ENCODE data around the genes WDR77 and KCND3.

DNA sequence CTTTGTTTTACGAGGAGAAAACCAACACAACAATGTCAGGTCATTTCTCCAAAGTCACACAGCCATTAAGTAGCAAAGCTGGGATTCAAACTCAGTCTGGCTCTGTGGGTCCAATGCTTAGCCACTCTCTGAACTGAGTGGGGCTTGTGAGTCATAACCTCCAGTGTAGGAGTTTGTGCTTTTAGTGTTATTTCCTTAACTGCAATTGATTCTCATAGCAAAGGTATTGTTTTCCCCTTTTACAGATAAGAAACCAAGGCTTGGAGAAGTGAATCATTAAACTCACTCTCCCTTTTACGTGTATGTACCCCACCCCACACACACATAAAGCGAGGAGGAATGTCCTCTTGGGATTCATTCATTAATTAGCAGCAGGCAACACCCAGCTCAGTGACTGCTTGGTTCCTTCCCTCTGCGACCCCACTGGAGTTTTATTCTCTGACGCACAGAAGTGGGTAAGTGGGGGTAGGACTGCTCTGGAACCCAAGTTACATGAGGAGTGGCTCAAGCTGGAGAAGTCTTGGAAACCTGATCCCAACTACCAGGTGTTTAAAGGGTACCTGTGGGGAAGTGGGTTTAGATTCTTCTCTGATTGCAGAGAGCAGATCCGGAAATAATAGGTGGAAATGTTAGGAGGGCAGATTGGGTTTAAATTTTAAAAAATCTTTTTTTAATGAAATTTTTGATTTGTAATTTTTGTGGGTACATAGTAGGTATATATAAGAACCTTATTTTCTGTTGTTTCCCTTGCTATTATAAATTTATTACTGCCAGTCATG lies 26.3 kb downstream of the KCNC4 start:
- RRBS: no CpG with 5 or more reads among the region's 6 CpGs

DNA sequence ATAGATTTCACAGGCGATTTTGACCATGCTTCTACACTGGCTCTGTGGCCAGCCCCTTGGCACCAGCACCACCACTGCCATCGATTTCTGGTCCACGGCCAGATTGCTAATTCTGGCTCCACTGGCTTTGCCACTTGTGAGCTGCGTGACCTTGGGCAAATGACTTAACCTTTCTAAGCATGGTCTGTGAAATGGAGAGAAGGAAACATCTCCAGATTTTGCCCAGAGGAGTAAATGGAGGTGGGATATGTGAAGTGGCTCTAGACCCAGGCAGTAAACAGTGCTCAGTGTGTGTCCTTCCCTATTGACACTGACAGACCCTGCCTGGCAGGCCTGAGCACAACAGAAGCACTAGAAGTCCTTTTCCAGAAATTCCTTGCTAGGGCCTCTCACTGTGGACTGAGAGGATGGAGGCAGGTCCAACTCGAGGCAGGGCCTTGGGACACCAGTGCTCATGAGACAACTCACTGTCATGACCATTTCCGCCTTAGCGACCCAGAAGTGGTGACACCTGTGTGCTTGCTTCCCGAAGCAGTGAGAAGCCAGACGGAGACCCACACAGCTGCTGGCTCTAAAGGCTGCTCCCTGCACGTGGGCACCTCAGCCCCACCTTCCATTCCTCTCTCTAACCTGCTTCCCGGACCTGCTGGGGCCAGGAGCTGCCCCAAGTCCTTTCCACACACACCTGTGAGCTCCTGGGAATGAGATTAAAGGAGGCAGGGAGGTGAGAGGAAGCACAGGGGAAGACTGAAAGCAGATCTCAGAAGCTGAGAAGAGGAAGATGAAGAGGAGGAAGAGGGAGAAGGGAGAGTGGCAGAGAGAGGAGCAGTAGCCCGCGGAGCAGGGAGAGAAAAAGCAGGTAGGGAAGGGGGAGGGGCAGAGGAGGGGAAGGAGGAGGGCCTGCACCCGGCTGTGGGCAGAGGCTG lies 33.0 kb downstream of the KCNC4 start:
- RRBS: no CpG with 5 or more reads among the region's 14 CpGs

GRCh38 chr1:110339596-110340743 lies 793 bp downstream of the RBM15 start:
- RRBS: 2% methylated on average over 28 of the region's 74 CpGs

DNA sequence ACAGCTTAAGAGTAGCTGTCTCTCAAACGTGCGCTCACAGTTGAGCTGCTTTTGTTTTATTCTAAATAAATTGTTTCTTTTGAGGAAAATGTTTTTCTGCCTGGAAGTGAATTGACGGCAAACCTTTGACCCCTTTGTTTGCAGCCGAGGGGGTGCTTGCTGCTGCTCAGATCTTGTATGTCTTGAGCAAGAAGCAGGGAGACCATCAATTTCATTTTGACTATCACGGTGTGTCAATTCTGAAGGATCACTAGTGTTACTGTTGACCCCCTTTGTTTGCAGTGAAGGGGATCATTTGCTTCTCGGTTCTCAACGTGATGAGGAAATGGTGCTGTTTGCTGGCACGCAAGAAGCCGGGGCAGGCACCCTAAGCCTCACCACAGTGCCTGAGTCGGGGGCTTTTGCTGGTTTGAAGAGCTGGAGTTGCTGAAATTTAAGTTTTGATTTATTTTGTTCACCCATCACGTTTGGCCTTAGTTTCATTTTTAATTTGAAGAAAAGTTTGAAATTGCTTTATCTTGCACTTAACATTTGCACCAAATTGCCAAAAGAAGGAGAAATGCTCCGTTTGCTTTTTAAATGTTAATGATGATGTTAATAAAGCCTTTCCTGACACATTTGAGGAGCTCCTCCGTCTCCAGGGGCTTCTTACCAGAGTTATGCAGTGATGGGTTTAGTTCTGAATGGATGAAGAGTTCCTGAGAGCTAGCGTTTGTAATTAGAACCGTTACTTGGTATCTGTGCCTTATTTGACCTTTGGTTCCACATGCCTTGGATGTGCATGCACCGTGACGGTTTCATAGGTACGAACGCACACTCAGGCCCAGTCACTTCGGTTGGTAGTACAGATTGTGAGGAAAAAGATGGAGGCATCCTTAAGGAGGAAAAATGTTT lies 7.7 kb downstream of the RBM15 start:
- RRBS: no CpG with 5 or more reads among the region's 20 CpGs

GRCh38 chr1:110384254-110384890 lies 6.5 kb downstream of the SLC16A4 start:
- RRBS: no CpG with 5 or more reads among the region's 10 CpGs

DNA sequence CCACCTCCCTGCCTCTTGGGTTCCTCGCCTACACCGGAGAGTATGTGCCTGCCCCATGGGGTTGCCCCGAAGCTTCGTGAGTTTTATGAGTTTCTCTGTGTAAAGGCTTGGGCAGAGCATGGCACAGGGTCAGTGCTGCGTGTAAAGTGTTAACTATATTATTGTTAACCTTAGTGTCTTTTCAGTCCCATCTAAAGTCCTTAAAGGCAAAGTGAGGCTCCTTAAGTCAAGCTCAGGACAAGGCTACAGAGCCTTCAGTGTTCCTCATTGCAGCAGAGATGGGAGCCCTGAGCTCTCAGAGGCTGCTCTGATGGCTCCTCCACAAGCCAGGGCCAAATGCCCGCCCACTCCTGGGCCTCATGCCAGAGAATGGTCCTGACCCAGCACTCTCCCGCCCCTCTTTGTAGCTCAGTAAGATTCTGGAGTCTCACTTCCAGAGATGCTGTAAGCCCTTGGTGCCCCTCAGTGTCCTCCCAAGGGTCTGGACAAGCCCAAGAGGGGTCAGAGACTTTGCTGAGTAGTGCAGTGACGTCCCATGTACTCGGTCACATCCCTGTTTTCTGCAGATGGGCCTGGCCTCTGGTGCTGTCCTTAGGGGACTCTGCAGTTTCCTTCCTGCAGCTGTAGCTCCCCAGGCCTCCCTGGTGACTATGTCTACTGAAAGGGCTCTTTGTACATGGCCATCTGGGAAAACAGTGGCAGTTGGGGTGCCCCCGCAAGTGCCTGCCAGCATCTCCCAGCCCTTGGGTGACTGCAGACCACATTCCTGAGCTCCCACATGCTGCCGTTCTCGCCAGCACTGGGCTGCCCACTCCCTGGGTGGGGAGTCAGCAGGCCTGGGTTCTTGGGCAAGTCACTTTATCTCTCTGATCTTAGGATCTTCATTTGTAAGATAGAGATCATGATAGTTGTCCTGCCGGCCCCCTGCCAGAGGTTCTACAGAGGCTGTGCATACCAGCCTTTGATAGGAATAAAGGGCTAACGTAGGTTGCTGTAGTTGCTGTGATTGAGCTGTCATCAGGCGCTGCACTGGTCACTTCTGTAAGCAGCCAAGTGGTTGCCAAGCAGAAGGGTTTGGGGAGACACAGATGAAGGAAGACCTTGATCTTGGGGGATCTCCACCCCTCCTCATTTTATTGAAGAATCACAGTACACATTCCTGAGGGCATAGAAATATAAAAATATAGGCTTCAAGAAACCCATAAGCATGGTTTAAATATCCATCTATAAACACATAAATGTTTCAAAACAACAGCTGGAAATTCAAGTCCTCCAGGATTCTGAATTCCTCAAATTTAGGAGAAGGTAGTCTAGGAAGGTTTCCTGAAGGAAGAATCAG lies 37.5 kb upstream of the KCNA10 start:
- RRBS: no CpG with 5 or more reads among the region's 15 CpGs

- RRBS: no CpG with 5 or more reads among the region's 3 CpGs
These were observed 3.5 kb downstream of the KCNA3 start for GRCh38 chr1:110671173-110671735.

DNA sequence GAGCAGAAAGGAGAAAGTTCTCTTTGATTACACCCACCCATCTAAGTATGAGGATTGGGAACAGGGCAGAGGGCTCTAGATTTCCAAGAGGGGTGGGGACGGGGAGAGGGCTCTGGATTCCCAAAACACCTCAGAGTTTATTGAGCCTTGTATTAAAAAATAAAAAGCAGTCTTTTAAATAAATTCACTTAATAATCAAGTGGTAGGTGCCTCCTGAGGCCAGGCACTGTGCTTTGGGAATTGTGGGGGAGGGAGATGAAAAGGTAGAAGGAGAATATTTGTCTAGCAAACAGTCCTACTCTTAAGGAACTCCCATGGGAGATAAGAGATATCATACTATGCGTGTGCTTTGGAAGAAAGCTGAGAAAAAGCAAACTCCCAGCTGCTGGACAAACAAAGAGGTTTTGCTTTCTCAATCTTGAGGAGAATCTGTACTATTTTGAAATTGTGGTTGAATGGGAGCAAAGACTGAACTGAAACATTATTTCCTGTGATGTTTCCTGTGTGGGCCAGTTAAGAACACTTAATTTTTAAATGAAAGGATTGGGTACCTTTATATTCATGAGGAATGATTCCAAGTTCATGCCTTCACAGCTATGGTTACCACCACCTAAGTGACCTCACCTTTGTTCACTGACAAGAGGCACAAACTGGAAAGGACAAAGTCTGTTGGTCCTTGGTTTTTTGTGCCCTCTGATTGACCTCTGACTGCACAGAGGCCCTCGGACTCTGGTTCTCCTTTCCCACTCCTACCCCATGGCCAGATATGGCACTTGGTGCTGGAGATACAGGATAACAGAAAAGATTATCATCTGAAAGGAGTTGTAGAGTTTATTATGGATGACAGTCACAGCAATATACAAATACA lies 1.4 kb downstream of the CD53 start:
- RRBS: no CpG with 5 or more reads among the region's 3 CpGs

DNA sequence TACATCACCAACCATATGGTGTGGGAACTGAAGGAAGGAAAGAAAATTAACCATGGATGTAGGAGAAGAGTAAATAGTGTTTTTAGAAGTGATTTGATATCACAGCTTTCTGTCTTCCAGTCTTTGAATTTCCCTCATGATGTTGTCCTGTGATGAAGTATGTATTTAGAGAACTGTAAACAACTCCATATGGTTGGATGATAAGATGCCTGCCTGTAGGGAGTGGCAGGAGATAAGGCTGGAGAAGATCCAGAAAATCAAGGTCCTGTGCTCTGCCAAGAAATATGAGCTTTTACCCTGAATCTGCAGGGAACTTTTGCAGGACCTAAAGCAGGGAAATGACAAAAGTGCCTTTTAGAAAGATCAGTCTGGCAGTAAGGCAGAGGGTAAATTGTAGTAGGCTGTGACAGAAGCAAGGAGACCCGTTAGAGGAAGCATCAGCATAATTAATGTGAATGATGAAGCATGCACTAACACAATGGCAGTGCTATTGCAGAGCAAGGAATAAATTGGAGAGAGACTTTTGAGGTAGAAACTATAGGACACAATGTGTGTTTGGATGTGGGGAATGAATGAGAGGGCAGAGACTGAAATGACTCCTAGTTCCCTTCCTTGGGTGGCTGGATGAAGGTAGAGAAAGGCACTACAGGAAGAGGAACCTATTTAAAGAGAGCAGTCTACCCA lies 22.0 kb downstream of the CEPT1 start:
- RRBS: no CpG with 5 or more reads among the region's 1 CpG

- RRBS: no CpG with 5 or more reads among the region's 8 CpGs
These were observed 7.9 kb upstream of the OVGP1 start for GRCh38 chr1:111435443-111435855.

DNA sequence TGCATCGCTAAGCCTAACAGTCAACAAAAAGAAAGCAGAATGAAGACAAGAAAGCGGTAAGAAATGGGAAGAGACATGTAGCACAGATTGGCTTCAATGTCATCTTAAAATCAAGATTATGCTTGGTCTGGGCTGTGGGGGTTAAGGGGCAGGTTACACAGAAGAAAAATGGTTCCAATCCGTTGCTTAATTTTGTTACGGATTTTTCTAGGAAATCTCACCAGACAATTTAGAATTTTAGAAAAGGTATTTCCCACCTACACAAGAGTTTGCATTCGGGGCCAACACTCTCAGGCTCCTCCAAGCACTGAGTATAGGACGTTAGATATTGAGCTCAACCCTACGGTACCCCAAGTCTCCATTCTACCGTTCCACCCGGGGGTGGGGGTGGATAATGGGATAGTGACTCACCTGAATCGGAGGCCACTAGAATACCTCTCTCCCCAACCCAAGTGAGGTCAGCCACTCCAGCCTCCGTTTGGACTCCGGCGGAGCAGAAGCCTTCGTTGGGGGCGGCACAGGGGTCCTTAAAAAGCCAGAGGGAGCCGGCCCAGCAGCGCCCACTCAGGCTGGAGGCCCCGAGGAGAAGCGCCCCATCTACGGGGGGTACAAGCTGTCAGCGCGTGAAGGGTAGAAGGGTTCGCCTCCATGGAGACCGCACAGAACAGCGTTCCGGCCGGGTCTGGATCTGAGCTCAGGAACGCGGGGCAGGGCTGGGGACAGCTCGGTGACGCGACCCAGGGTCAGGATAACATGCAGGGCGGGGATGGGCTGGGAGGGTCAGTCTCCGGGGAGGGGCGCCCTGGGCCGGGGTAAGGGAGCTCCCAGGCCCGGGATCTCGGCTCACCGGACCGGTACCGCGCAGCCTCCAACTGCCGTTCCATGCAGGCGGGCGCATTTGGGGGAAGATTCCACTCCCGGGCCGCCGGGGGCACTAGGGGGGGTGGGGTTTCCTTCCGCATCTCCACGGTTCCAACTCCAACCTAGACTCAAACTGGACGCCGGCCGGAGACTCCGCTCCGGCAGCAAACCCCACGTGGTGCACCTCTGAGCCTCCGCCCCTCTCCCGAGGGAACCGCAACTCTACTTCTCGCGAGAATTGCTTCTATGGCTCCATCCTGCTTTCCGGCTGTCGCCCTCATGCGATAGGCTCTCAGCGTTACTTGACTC lies at the start of gene WDR77:
TSS of gene WDR77 (minus strand) at position 1,049 of the 1,170 bp plus-strand sequence.
- RRBS: 4% methylated on average over 22 of the region's 65 CpGs

GRCh38 chr1:111510118-111510524 lies 6.7 kb upstream of the ADORA3 start:
- RRBS: no CpG with 5 or more reads among the region's 5 CpGs

DNA sequence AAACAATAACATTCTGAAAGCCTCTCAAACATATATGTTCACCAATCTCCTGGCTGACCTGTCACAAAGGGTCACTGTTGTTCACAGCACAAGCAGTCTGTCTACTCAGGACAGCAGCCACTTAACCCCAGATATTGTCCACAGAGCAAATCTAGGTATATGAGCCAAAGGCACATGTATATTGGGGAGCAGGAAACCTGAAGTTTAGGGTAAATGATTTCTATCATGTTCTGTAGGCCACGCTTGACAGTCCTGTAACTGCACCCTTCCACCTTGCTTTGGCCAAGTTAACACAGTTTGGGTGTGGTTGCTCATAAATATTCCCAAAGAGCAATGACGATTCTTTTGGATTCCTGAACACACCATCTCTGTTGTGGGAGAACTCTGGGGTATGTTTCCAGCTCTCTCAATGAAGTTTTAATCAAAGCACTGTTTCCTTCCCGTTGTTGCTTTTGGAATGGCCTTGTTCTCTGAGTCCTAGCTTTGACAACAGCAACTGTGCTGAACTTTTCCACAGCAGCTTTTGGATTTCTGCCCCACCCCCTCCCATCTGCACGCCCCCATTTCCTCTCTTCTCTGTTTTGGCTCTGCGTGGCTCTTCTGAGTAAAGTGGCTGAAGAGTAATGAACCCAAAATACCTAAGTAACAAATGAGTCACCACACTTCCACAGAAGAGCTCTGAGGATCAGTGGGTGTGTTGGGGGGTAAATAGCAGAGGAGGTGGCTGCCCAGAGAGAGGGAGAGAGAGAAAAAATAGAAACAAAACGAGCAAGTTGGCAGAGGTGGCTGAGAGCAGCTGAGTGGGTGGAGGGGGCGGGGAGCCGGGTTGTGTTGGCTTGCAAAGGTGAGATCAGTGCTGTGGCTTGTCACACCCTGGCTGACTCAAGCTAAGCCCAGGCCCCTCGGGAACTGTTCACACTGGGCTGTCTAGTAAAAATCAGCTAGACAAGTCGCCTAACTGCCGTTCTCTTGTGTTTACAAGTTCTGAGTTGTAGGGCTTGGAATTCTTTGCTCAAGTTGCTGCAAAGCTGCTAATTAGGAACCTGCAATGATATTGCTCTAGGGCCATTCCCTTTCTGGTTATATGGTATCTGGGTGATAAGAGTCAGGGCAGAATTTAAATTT lies 27.0 kb upstream of the RAP1A start:
- RRBS: no CpG with 5 or more reads among the region's 11 CpGs

DNA sequence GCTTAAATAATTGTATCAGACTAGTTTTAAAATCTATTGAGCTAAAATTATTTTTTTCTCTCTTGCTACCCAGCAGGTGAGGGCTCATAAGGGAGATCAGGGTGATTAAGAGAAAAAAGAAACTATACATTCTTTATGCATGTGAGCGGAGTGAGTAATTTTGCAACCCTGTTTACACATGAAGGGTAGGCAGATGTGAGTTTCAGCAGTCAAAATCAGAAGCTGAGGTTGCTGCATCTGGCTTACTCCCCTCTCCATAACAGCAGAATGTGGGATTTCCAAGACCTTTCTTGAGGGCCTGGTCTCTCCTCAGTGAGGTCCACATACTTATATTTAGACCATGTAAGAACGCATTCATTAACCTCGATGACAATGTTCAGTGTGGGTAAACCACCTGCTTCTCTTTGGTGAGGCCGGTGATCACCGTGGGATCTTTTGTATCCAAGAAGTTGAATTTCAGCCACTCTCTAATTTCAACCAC lies 18.8 kb upstream of the RAP1A start:
- RRBS: no CpG with 5 or more reads among the region's 5 CpGs

- RRBS: no CpG with 5 or more reads among the region's 6 CpGs
These were observed 95.7 kb downstream of the DDX20 start for GRCh38 chr1:111851330-111851911.

- RRBS: no CpG with 5 or more reads among the region's 2 CpGs
These were observed 40.9 kb downstream of the KCND3 start for GRCh38 chr1:111948553-111948960.

DNA sequence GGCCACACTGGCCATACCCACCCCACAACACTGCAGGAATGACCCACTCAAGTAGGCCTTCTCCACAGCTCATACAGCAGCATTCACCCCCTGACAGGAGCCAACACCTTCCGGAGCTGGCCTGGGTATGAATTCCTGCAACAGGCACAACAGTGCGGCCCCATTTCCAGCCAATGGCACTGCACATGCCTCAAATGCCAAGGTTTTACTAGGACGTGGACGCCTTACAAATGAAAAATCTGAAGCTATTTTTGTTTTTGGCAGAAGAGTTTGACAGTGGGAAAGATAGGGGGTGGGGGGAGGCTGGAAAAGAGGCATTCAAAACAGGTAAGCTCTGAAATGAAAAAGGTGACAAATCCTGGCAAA lies 1.9 kb downstream of the KCND3 start:
- RRBS: no CpG with 5 or more reads among the region's 4 CpGs

DNA sequence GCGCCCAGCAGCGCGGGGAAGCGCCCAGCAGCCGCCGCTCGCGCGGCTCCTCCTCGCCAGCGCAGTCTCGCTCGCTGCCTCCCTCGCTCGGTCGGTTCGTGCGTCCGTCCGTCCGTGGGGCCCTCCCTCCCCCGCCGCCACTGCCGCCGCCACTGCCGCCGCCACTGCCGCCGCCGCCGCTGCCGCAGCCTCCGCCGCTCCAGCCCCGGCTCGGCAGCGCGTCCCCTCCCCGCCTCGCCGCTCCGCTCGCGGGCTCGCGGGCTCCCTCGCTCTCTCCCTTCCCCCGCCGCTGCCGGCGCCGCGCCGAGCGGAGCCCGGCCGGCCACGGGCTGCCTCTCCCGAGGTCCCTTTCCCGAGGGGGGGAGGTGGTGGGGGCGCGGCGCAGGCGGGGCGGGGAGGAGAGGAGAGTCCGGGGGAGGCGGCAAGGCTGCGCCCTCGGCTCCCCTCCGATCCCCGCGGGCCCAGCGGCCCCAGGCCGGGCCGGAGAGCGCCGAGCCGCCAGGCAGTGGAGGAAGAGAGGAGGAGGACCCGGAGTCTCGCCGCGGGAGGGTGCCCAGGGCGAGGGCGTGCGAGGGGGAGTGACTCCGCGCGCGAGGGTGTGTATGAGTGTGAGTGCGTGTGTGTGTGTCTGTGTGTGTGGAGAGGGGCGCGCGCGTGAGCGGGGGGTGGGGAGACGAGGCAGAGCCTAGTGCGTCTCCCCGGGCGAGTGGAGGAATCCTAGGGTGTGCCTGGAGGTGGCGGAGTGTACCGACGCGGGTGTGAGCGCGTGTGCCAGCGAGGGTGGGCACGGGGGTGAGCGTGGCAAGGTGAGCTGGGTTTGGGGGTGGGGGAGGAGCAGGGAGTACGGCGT lies at the start of gene KCND3:
TSS of gene KCND3 (minus strand) at position 76 of the 850 bp plus-strand sequence.
- RRBS: 9% methylated on average over 28 of the region's 110 CpGs

- RRBS: 11% methylated on average over 24 of the region's 60 CpGs
These were observed 1.2 kb upstream of the KCND3 start for GRCh38 chr1:111990443-111991350.

GRCh38 chr1:112056925-112057299 lies 67.4 kb upstream of the KCND3 start:
- RRBS: no CpG with 5 or more reads among the region's 3 CpGs